ENCODE data around the genes CACTIN, EBI3 and MPND.

DNA sequence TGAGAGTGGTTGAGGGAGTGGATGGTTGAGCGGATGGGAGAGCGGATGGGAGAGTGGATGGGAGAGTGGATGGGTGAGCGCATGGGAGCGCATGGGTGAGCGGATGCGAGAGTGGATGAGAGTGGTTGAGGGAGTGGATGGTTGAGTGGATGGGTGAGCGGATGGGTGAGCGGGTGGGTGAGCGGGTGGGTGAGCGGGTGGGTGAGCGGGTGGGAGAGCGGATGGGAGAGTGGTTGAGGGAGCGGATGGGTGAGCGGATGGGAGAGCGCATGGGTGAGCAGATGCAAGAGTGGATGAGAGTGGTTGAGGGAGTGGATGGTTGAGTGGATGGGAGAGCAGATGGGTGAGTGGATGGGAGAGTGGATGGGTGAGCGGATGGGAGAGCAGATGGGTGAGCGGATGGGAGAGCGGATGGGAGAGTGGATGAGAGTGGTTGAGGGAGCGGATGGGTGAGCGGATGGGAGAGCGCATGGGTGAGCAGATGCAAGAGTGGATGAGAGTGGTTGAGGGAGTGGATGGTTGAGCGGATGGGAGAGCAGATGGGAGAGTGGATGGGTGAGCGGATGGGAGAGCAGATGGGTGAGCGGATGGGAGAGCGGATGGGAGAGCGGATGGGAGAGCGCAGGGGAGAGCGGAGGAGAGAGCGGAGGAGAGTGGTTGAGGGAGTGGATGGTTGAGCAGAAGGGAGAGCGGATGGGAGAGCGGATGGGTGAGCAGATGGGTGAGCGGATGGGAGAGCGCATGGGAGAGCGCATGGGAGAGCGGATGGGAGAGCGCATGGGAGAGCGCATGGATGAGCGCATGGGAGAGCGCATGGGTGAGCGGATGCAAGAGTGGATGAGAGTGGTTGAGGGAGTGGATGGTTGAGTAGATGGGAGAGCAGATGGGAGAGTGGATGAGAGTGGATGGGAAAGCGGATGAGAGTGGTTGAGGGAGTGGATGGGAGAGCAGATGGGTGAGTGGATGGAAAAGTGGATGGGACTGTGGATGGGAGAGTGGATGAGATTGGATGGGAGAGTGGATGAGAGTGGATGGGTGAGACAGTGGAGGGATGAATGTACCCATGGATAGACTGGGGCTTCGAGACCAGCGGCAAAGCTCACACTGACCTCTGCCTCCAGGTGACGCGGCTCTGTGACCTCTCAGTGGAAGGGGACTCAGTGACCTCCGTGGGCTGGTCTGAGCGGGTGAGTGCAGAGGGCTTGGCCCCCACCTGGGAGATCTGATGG lies 8.9 kb upstream of the TEKTIP1 start:
- RRBS, result no CpG with 5 or more reads among the region's 47 CpGs
CAGE:
- cytosol, long polyA plus RNA, result no peak
- long polyA plus RNA, result no peak
- nucleus, long polyA plus RNA, result no peak

GRCh38 chr19:3550861-3551335 lies 6.5 kb downstream of the MFSD12 start:
- RRBS, result 93% methylated on average over 5 of the region's 25 CpGs
CAGE:
- cytosol, long polyA plus RNA, result no peak
- long polyA plus RNA, result no peak
- nucleus, long polyA plus RNA, result no peak

DNA sequence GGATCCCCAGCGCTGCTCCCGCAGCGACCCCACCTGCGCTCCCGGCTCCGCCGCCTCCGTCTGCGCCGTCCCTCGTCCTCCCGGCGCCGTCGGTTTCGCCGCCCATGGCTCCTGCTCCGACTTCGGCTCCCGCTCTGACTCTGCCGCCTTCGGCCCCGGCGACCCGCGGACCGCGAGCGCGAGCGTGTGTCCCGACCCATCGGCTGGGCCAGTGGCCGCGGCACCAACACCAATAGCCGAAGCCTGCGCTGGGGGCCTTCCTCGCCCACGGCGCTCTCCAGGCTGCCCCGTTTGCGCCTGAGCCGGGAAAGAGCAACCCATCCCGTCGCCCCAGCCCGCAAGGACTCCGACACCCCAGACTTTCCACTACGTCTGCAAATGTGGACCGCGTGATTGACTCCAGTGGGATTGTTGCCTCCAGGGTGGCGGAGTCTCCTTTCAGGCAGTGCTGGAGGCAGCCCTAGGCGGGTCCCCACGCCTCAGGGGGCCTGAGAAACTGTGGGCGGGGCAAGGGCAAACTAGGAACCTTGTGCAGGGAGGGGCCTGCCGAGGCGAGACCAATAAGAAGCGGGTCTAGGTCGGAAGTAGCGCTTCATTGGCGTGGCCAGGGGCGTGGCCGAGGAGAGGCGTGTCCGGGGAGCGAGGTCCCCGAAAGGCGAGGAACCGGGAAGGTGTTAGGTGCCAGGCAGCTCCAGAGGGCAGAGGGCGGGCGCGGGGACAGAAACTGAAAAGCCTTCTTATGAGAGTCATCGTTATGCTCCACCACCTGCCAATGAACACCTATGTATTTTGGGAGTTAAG lies at the start of gene CACTIN:
Gene CACTIN, minus strand, starts transcription at position 228 of the 801 bp plus-strand sequence.
- RRBS, result 1% methylated on average over 22 of the region's 72 CpGs
CAGE:
- cytosol, long polyA plus RNA, result start-site peak on the minus strand centred at position 211 of the sequence, 36 bp wide, 87 reads
- long polyA plus RNA, result start-site peak on the minus strand centred at position 216 of the sequence, 38 bp wide, 96 and 91 reads in 2 replicates
- nucleus, long polyA plus RNA, result no peak

GRCh38 chr19:3682608-3683389 lies 17.5 kb downstream of the PIP5K1C start:
- RRBS, result no CpG with 5 or more reads among the region's 17 CpGs
CAGE:
- cytosol, long polyA plus RNA, result no peak
- long polyA plus RNA, result no peak
- nucleus, long polyA plus RNA, result no peak

GRCh38 chr19:3881435-3882204 lies 1.1 kb downstream of the ATCAY start:
- RRBS, result no CpG with 5 or more reads among the region's 25 CpGs
CAGE:
- cytosol, long polyA plus RNA, result no peak
- long polyA plus RNA, result no peak
- nucleus, long polyA plus RNA, result no peak

DNA sequence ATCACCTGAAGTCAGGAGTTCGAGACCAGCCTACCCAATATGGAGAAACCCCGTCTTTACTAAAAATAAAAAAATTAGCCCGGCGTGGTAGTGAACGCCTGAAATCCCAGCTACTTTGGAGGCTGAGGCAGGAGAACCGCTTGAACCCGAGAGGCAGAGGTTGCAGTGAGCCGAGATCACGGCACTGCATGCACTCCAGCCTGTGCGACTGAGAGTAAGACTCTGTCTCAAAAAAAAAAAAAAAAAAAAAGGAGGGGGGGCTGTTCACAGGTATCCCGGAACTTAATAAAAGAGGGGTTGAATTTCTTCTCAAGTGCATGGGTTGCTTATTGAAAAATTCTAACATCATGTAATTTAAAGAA lies 2.0 kb upstream of the EEF2 start:
- RRBS, result no CpG with 5 or more reads among the region's 11 CpGs
CAGE:
- cytosol, long polyA plus RNA, result no peak
- long polyA plus RNA, result no peak
- nucleus, long polyA plus RNA, result no peak

DNA sequence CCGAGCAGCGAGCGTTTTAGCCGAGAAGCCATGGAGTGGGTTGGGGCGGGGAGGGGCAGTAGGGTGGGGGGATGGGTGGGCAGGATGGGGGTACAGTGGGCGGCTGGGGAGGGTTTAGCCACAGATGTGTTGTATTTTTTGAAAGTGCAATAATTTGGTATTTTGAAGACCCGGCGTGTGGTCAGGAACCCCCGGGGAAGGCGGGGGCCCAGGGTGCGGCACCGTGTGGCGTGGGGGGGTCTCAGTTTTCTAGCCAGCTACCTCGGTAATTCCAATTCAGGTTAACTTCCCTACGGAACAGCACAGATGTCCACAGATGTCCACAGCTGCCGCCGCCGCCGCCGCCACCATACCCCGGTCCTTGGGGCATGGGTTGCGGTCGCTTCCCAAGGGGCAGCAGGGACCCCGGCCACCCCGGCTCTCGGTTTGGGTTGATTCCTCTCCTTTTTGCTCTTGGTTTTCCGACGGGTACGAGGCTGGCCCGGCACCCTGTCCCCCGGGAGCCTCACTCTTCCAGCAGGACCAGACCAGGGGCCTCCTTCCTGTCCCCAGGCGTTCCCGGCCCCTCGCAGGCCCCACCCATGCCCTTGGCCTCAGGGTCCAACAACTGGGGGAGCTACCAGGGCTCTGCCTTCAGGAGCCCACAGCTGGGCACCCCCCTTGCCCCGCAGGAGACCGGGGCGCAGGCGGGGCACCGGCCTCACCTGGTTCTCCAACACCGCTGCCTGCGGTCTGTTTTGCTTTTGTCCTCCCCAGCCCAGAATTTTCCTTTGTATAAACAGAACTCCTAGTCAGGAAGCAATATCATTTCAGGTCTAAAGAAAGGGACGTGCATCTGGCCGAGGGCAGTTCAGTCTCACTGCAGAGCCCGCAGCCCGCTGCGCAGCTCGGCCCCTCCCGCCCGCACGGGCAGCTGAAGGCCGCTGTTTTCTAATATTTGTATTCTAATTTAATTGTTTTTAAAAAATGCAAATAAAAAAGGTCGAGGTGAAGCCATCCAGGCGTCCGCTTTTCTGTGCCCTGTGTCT lies 28.0 kb downstream of the ZBTB7A start:
- RRBS, result 89% methylated on average over 13 of the region's 54 CpGs
CAGE:
- cytosol, long polyA plus RNA, result no peak
- long polyA plus RNA, result no peak
- nucleus, long polyA plus RNA, result no peak

- RRBS, result 92% methylated on average over 7 of the region's 26 CpGs
CAGE:
- cytosol, long polyA plus RNA, result no peak
- long polyA plus RNA, result no peak
- nucleus, long polyA plus RNA, result no peak
These were observed 19.7 kb downstream of the ZBTB7A start for GRCh38 chr19:4046940-4047469.

DNA sequence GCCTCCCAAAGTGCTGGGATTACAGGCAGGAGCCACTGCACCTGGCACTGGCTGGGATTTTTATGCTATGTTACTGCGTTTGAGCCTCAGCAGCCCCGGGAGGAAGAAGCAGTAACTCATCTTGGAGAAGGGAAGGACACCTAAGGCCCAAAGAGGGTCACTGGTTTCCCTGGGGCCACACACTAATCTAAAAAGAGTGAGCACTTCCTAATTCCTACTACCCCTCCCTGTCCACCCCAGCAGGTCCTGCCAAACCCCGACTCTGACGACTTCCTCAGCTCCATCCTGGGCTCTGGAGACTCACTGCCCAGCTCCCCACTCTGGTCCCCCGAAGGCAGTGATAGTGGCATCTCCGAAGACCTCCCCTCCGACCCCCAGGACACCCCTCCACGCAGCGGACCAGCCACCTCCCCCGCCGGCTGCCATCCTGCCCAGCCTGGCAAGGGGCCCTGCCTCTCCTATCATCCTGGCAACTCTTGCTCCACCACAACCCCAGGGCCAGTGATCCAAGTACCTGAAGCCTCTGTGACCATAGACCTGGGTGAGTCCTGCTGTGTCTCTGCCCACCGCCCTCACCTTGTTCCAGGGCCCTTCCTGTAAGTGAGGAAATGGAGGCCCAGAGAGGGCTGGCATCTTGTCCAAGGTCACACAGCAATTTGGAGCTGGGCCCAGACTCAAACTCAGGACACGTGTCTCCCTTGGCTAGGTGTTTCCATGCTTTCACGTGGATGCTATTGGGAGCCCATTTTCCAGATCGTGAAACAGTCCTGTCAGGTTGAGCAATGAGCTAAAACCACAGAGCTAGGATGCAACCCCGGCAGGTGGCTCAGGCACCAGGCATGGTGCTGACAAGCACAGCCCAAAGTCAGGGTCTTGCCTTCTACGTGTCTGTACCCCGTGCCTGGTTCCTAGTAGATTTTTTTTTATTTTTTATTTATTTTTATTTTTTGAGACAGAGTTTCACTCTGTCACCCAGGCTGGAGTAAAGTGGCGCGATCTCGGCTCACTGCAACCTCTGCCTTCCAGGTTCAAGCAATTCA lies 3.6 kb downstream of the CREB3L3 start:
- RRBS, result no CpG with 5 or more reads among the region's 21 CpGs
CAGE:
- cytosol, long polyA plus RNA, result no peak
- long polyA plus RNA, result no peak
- nucleus, long polyA plus RNA, result no peak

DNA sequence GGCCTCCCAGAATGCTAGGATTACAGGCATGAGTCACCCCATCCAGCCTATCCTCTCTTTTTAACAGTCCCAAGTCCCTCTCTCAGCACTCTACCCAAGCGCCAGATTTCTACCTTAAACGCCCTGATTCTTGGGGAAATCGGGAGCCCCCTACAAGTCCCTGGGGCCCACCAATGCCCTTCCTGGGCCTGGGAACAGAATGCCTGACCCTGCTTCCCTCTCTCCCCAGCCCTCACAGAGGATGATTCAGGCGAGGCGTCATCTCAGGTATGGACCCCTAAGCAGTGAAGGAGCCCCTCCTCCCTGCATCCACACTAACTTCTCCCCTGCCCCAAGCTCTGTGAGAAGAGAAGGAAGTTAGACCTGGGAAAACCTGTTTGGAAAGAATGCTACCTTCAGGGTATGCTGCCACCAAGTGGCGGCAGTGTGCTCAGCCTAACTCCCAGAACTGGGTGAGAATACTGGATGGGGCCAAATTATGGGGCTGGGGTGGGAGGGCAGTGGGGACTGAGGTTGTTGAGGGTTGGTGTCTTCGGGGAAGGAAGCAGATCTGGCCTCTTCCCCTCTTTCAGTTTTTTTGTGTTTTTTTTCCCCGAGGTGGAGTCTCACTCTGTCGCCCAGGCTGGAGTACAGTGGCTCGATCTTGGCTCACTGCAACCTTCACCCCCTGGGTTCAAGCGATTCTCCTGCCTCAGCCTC lies 20.6 kb upstream of the EBI3 start:
- RRBS, result no CpG with 5 or more reads among the region's 11 CpGs
CAGE:
- cytosol, long polyA plus RNA, result no peak
- long polyA plus RNA, result no peak
- nucleus, long polyA plus RNA, result no peak

GRCh38 chr19:4229041-4229667 lies at the start of gene EBI3:
Gene EBI3, plus strand, starts transcription at chr19:4229523.
- RRBS, result no CpG with 5 or more reads among the region's 15 CpGs
CAGE:
- cytosol, long polyA plus RNA, result start-site peak on the plus strand at chr19:4229527-4229532, 15 reads
- long polyA plus RNA, result no peak
- nucleus, long polyA plus RNA, result no peak

DNA sequence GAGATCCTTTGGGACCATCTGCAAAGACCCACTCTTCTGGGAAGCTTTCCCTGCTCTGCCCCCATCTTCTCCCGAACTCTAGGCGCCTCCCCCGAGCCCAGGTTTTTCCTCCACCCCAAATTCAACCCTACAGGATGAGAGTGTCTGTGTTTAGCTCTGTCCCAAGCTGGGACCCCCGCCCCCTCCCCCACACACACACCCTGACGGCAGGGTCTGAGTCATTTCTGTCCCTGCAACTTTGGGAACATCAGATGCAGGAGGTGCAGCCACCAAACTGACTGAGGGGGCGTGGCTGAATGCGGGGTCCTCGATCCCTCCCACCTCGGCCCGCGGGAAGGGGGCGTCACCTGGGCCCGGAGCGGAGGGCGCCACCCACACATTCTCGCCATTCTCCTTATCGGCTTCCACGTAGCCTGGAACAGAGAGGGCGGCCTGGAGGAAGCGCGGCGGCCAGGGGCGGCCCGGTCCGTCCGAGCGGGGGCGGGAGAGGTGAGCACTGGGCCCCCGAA lies 12.0 kb downstream of the STAP2 start:
- RRBS, result 0% methylated on average over 4 of the region's 29 CpGs
CAGE:
- cytosol, long polyA plus RNA, result no peak
- long polyA plus RNA, result no peak
- nucleus, long polyA plus RNA, result no peak

DNA sequence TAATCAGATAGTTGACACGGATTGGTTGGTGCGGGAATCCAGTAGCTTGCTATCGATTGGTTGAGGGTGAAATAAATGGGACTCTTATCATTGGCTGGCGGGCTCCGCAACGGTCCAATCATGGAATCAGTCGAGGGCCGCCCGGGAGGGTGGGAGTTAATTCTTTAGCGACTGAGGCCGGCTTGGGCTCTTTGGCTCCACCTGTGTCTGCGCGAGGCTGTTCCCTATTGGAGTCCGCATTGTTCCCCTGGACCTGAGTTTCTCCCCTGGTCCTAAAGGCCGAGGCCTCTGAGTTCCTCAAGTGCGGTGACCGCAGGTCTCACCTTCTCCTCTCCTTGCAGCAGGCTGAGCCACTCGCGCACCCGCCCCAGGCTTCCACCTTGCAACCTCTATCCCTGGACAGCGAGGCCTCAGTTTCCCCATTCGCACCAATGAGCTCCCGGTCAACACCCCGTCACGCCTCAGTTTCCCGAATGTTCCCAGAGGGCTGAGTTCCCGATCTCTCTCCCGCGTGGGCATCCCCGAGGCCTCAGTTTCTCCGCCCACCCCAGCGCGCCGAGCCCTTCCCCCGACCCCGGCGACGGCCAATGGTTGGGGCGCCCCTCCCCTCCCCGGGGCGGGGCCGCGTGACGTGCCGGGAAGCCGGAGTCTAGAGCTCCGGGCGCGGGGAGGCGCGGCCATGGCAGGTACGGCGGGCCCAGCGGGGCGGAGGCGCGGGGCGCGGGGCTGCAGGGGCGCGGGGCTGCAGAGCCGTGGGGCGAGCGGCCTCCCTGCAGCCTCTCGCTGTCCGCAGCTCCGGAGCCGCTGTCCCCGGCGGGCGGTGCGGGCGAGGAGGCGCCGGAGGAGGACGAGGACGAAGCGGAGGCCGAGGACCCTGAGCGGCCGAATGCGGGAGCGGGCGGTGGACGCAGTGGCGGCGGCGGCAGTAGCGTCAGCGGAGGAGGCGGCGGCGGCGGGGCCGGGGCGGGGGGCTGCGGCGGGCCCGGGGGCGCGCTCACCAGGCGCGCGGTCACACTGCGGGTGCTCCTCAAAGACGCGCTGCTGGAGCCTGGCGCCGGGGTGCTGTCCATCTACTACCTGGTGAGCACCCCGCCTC lies at the start of gene MPND:
Gene MPND, plus strand, starts transcription at position 648 of the 1,096 bp plus-strand sequence.
- RRBS, result 2% methylated on average over 14 of the region's 110 CpGs
CAGE:
- cytosol, long polyA plus RNA, result start-site peak on the plus strand centred at position 655 of the sequence, 53 bp wide, 521 reads
- long polyA plus RNA, result start-site peak on the plus strand centred at position 659 of the sequence, 44 bp wide, 193 and 141 reads in 2 replicates; start-site peak on the plus strand centred at position 992 of the sequence, 147 bp wide, 22 and 21 reads in 2 replicates
- nucleus, long polyA plus RNA, result start-site peak on the plus strand centred at position 670 of the sequence, 22 bp wide, 146 reads

GRCh38 chr19:4376627-4377973 lies 23.2 kb downstream of the SH3GL1 start:
- RRBS, result 76% methylated on average over 3 of the region's 43 CpGs
CAGE:
- cytosol, long polyA plus RNA, result no peak
- long polyA plus RNA, result no peak
- nucleus, long polyA plus RNA, result no peak

DNA sequence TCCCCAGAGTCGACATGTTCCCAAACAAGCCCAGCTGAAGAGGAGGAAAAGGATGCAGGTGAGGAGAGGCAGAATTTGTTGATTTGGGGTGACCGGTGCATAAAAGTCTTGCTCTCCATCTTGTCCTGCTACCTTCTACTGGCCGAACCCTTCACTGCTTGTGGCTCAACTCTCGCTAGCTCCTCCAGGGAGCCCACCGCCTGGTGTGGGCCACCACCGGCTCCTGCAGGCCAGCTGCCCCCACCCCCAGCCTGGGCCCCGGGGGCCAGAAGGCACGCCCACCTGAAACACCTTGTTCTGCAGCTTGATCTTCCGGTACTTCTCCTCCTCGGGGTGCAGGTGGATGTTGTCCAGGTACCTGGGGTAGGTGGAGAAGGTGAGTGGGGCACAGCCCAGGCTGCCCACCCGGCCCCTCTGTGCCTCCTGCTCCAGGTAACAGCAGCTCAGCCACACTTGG lies 10.3 kb downstream of the UBXN6 start:
- RRBS, result 93% methylated on average over 6 of the region's 11 CpGs
CAGE:
- cytosol, long polyA plus RNA, result no peak
- long polyA plus RNA, result no peak
- nucleus, long polyA plus RNA, result no peak

GRCh38 chr19:4454870-4456212 lies 2.3 kb downstream of the UBXN6 start:
- RRBS, result 93% methylated on average over 3 of the region's 37 CpGs
CAGE:
- cytosol, long polyA plus RNA, result no peak
- long polyA plus RNA, result no peak
- nucleus, long polyA plus RNA, result no peak

DNA sequence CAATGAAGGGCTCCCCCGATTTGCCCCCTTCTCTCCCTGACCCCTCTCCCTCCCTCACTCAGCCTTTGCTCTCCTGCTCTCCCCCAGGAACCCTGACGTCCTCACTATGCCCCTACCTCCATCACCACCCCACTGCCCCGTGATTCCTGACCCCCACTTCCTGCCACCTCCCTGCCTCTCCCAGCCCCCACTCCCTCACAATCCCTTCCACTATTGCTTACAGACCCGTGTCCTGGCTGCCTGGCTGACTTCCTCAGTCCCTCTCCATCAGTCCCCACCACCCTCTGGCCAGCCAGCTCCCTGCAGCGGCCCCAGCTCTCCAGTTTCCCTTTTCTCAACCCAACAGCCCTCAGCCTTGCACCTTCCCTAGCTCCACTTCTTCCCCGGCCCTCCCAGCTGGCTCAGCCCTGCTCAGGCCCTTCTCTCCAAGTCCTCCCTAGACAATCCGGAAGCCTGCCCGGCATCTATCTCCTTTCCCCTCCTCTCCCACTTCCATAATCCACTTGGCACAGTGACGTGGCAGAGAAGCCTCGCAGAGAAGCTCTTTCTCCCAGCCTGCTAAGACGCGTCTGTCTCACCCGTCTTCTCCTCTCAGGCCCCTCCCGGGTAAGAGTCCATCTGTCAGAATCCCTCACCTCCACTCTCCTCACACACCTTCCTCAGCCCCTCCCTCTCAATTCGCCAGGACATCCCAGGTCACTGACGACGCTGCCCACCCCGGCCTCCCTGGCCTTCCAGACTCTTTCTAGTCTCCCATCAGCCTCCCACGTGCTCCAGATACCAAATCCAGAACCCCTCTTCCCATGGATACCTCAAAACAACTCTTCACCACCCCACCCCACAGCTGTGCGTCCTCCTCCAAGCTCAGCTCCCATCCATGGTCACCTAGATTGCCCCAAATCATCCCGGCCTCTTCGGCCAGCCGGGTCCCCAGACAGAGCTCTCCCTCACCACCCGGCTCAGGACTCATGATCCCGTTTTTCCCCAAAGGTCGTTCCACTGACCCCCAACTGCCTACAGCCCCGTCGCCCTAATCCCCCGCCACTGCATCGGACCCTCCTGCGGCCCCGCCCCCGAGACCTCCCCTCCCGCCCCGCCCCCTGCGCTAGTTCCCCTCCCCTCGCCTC lies 989 bp downstream of the UBXN6 start:
- RRBS, result 35% methylated on average over 5 of the region's 37 CpGs
CAGE:
- cytosol, long polyA plus RNA, result start-site peak on the minus strand centred at position 338 of the sequence, 919 bp wide, 6 reads
- long polyA plus RNA, result no peak
- nucleus, long polyA plus RNA, result no peak

DNA sequence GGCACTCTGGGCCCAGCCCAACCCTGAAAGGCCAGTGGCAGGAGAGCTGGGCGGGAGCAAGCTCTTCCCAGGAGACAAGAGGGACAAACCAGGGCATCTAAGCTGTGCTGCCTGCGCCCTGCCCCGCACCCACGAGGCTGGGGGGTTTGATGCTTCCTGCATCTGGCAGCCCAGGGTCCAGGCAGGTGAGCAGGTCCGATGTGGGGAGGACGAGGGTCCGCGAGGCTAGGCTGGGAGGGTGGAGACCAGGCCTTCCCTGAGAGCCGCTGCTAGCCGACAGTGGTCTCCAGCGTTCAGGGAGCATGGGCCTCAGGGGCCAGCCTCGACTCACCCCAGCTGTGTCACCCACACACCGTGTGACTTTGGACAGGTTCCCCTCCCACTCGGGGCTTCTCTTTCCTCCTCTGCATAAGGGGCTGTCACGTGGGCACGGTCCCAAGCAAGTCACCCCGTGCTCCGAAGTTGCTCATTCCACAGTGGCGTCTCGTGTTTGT lies 15.9 kb downstream of the PLIN4 start:
- RRBS, result no CpG with 5 or more reads among the region's 20 CpGs
CAGE:
- cytosol, long polyA plus RNA, result no peak
- long polyA plus RNA, result no peak
- nucleus, long polyA plus RNA, result no peak

DNA sequence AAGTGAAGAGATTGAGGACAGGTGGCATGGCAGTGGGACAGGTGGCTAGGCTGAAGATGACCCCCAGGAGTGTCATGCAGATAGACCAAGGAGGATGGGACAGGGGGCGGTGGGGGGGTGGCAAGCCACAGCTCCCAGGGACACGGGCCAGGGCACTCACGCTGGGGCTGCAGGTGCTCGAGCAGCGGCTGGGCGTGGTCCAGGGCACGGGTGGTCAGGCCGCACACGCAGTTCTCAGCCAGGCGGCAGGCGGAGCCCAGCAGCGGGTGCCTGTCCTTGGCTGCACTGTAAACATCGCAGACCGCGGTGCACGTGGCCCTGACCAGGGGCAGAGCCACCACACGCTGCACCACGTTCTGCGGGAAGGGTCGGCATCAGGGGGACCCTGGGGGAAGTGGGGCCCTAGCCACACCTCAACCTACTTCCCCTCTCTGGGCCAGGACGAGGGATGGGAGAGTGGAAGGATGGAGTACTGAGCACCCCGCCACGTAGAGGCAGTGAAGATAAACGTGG lies 3.5 kb downstream of the PLIN5 start:
- RRBS, result no CpG with 5 or more reads among the region's 24 CpGs
CAGE:
- cytosol, long polyA plus RNA, result no peak
- long polyA plus RNA, result no peak
- nucleus, long polyA plus RNA, result no peak

DNA sequence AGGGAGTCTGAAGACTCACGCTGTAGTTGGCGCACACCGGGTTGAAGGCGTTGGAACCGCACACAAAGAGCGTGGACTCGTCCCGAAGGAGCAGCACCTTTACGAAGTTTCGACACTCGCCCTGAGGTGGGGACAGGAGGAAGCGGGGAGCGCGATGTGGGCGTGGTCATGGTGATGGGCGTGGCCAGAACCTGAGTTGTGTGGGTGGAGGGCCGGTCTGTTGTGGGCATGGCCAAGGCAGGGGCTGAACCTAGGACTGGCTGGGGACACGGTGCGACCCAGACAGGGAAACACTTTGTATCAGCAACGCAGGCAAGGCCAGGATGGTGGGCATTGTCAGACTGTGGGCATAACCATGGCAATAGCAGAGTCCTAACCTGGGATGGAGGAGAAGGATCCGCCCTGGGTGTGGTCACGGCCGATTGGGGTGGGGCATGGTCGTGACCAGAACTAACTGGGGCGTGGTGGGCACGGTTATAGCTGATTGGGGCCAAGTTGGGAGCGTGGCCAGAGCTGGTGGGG lies 3.5 kb downstream of the SEMA6B start:
- RRBS, result no CpG with 5 or more reads among the region's 27 CpGs
CAGE:
- cytosol, long polyA plus RNA, result no peak
- long polyA plus RNA, result no peak
- nucleus, long polyA plus RNA, result no peak

Data from H1 (cell line).